ENCODE data around the gene CALCB.

DNA sequence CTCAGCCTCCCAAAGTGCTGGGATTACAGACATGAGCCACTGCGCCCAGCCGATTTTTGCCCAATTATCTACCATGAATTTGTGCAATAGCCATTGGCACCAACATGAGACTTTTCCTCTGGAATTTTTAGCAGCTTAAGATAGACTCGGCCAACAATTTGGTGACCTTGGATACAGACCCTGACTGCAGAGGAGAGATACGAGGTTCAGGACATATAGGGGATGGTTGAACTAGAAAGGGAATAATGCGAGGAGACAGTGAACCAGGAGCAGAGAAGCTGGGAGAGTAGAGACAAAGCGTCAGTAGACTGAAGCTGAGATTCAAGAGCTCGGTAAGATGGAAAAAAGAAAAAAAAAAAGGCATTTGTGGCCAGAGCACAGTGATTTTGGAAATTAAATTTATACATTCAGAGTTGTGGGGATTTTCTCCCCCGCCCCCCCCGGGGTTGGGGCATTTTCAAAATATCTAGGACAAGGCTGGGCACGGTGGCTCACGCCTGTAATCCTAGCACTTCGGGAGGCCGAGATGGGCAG lies 138.9 kb upstream of the RASSF10 start:
- PRO-cap: no peak

- PRO-cap: no peak
These were observed 120.1 kb upstream of the RASSF10 start for GRCh38 chr11:12888621-12889761.

- PRO-cap: no peak
These were observed 109.0 kb downstream of the RASSF10 start for GRCh38 chr11:13118176-13118538.

GRCh38 chr11:13276461-13277570 lies 774 bp upstream of the BMAL1 start:
- PRO-cap: bidirectional peak, plus-strand start at chr11:13277816, minus-strand start at chr11:13277403

DNA sequence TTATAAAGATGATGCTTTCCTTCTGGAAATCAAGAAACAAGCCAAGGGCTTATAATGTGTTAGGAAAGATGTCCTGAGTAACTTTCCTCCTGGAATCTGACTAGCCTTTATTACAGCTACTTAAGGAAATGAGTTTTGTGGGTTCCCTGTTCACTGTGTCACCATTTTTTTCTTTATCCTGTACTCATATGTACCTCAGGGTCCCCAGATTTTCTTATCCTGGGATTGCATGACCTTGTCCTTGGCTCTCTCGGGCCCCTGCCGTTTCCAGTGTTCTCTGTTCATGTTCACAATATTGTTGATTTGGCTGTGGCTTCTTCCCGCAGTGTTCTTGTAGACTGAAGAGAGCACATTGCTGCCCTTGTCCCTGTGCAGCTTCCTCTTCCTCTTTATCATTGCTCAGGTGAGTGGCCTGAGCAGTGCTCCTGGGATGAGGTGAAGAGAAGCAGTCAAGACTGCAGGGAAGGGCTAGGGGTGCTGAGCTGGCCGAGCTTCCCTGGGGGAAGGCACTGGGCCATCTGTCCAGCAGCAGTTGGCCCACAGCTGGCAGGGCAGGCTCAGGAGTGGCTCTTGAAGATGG lies 17.1 kb downstream of the BMAL1 start:
- PRO-cap: no peak

GRCh38 chr11:13391127-13391513 lies 71.9 kb downstream of the BTBD10 start:
- PRO-cap: no peak

DNA sequence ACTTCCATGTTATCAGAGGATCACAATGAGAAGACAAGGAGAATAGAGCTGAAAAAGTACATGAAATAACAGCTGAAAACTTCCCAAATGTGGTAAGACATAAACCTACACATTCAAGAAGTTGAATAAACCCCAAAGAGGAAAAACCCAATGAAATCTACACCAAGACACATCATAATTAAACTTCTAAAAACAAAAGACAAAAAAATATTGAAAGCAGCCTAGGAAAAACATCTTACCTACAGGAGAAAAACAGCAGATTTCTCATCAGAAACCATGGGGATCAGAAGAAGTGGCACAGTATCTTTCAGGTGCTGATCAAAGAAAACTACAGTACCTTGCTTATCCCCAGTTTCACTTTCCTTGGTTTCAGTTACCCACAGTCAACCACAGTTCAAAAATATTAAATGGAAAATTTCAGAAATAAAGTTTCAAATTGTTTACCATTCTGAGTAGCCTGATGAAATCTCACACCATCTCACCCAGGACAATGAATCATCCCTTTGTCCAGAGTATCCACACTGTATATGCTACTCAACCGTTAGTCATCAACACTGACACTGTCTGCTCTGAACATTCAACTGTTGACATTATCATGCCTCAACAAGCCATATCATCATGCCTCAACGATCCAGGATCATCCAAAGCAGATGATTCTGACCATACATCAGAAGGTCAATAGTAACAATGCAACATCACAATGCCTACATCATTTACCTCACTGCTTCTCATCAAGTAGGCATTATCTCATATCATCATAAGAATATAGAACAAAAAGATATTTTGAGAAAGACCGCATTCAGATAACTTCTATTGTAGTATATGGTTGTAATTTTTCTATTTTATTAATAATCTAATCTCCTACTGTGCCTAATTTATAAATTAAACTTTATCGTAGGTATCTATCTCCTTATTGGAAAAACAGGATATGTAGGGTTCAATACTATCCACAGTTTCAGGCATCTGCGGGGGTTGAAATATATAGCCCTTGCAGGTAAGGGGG lies 21.9 kb downstream of the RRAS2 start:
- PRO-cap: no peak

- PRO-cap: no peak
These were observed 3.5 kb upstream of the RRAS2 start for GRCh38 chr11:14362462-14362947.

DNA sequence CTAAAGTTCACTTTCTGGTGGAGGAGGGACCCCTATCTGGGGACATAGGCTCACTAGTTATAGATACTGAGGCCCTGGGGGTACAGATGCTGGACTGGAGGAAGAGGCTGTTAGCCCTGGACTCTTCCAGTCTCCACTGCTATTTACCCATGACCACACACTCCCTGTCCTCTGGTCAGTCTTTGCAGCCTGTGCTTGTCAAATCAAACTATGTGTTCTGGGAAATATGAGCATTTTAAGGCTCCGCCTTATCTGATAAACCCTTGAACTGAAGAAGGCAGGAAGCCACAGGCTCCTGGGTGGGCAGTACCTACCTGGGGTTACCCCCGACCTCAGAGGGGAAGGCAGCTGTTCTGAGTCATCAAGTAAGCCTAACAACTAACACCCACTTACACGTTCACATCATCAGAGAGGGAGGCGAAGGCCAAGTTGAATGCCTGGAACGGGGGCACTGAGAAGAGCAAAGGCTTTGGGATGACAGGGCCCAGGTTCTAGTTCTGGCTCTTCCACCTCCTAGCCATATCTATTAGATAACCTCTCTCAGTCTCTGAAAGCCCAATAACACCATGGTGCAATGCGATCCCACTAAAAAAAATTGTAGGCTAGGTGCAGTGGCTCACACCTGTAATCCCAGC lies 56.2 kb upstream of the RRAS2 start:
- PRO-cap: no peak

DNA sequence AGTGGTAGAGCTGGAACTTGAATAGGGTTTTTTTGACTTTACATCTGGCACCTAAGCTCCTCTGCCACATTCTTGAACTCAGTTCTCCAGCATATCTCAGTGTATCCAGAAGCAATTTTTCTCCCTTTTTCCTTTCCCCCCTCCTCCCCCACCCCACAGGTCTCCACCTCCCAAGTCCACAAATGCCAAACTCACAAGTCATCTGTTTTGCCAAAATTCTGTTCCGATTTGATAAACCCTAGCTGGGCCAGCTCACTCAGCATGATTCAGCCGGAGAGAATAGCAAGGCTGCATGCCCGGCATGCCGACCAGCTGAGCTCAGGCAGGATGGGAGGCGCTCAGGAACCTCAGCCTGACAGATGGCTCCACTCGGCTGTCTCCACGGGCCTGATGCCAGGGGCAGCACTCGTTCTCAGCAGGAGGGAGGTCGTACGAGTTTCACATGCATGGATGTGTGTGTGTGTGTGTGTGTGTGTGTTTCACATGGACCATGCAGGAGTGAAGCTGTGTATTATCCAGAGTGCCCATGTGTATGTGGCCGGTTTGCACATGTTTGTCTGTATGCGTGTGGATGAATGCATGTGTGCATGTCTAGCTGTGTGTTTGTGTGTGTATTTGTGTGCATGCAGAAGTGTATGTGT lies 63.4 kb upstream of the RRAS2 start:
- PRO-cap: no peak

DNA sequence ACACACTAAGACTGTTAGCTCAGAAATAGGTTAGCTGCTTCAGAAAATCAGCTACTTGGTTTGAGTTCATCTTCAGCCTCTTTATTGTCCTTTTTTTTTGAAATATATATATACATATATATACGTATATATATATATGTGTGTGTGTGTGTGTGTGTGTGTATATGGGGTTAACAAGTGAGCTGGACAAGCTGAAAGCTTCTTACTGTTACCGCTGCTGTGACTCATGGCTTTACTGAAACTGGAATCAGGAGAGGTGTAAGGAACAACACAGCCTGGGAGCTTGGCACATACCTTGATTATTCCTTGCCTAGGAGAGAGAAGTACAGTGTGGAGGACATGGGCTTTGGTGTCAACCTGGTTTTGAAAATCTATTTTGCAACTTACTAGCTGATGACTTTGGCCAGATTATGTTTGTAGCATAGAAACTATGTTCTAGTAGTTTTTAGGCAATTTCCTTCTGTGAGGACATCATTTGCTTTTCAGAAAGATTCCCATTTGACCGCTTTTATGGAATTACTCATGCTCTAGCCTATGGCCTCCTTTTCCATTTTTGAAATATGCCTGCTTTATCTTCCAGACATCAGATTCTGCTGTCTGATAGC lies 25.9 kb upstream of the PDE3B start:
- PRO-cap: no peak

- PRO-cap: bidirectional peak, plus-strand start at chr11:15073597, minus-strand start at chr11:15073444
These were observed at the start of gene CALCB for GRCh38 chr11:15073118-15073693. TSS of gene CALCB (plus strand) at chr11:15073593.

GRCh38 chr11:15195096-15195417 lies 80.3 kb downstream of the INSC start:
- PRO-cap: no peak

GRCh38 chr11:15497381-15497894 lies 382.7 kb downstream of the INSC start:
- PRO-cap: no peak

DNA sequence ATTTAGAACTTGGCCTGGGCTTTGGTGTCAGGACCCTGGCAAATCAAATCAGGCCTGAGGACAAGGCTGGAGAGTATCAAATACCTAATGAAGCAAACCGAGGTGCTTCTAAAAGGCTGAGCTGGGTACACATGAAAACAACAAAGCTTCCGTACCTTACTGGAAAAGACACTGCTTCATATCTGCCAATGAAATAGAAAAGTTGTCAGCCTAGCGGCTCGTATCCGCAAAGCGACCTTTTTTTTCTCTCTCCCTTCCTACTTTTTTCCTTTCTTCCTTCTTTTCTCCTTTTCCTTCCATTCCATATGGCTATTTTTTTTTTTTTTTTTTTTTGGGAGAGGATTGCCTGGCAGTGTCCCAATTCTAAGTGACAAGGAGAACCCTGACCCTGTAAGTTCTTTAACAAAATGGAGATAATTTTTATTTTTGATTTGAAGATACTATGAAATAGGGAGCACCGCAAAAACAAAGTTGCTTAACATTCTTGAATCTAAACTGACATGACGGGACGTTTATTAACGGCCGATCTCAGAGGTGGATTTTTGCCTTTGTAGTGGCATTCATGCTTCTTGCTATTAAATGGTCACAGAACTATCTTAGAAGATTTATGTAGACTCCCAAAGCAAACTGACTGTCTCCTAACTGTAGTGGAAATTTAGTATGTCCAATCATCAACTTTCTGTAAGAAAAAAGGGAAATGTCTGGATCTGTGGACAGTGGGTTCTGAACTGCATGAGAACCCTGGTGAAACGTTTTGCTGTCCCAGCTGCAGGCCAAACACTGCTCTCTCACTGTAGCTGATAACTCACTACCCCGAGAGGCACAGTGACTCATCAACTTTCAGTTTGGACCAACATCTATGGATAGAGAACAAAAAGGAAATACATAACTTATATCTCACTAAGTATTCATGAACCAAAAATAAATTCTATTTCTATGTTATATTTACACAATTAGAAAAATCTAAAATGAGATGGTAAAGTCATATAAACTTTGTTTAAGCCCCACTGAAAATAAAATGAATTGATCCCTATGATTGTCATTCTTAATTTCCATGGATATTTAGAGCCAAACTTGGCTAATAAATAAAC lies 387.2 kb downstream of the SOX6 start:
- PRO-cap: unidirectional peak, minus-strand start at position 782 of the sequence

DNA sequence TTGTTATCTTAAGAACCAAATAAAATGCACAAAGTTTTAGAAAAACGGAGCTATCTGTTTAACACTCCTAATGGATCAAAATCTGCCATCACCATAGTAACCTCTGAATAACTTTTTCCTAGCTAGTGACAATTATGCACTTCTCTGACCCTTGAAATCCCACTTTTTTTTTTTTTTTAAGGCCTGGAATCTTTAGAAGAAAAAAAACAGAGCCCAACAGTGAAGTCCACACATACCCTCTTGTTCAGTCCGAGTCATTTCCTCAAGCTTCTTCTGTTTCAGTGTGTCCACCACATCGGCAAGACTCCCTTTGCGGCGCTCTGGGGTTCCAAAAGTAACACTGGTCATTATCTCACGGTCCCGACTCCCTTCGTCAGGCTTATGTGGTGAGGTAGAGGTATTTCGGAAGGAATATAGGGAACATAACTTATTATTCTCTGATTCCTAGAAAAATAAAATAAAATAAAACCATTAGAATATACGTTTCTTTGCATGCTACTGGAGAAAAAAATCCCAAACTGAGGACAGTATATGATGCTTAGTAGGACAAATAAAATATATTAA lies 38.1 kb downstream of the SOX6 start:
- PRO-cap: no peak

- PRO-cap: no peak
These were observed 78.4 kb downstream of the C11orf58 start for GRCh38 chr11:16816869-16817235.

DNA sequence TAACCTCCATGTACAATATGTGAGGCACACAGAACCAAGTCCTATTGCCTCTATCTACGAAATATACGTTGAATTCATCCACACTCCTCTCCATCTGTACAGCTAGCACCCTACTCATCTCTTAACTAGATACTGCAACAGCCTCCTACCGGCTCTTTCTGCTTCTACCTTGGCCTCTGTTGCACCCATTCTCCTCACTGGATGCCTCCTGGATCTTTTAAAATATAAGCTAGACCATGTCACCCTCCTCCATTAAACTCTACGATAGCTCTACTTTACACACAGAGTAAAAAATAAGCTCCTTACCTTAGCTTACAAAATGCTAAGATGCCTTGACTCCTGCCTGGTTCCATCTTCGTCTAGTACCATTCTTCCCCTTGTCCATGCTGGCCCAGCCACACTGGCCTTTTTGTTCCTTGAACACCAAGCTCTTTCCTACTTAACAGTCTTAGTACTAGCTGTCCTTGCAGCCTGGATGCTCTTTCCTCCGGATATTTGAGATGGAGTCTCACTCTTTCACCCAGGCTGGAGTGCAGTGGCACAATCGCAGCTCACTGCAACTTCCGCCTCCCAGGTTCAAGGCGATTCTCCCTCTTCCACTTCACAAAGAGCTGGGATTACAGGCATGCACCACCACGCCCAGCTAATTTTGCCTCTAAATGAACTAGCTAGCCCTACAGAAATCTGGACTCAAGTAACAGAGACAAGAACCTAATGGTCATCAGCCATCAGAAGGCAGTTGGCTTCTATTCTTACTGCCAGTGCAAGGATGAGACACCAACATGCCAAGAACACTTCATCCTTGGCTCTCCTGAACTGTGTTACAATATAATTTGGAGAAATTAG lies 135.9 kb downstream of the PLEKHA7 start:
- PRO-cap: no peak

- PRO-cap: no peak
These were observed 111.2 kb downstream of the PLEKHA7 start for GRCh38 chr11:16902894-16903524.

DNA sequence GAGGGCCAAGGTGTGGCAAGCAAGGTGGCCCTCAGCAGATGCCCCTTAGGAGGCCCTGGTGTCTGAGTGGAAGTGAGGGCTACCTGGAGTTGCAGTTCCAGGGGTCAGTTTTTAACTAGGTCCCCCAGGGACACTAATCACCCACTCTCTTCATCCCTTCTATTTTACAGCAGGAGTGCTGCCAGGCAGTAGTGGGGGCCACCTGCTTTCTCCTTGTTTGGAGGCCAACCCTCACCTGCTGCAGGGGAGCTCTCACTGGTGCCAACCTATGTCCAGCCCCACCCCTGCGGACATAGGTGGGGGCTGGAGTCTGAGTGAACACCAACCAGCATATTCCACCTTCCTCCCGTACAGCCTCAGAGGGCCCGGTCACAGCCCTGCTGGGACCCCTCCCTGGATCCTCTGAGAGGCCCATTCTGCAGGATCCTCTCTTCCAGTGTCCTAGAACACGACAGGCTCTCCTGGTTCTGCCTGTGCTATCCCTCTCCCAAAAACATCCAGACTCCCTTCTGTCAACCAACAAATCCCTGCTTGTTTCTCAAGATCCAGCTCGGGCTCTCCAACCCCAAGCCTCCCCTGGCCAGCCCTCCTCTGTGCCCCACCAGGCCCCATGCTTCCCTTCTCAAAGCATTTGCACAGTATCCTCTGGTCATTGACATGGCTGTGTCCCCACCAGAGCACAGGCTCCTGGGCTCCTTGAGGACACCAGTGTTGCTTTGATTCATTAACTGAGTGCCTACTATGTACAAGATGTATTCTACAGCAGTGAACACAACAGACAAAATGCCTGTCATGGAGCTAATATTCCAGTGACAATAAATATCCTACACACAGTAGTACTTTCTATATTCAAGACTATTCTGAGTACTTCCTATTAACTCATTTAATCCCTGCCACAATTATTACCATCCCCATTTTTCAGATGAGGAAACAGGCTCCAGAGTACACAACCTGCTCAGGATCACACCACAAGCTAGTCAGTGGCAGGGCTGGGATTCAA lies 19.7 kb downstream of the PLEKHA7 start:
- PRO-cap: no peak